Non-pigmented ciliary epithelial cell (primary cell): ENCODE measurements around a stretch of chr12.

DNA sequence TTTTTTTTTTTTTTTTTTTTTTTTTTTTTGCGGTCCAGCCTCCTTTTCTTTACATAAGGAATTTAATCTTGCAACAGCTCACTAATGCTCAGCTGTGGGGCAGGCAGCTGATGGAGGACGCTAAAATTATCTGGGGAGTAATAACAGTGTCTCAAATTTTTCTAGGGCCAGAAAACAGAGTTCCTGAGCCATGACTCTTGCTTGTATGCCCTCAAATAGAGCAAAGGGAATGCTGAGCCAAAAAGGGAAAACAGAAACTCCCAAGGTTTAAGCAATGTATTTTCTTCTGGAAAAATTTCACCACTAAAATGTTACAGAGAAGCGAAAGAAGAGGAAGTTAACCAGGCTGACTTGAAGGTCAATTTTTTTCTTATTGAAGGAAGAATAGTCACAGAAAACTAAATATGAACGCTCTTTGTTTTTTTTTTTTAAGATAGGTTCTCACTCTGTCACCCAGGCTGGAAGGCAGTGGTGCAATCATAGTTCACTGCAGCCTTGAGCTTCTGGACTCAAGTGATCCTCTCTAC, 41.3 kb downstream of the LIMA1 start:
- RRBS = no CpG with 5 or more reads among the region's 4 CpGs

DNA sequence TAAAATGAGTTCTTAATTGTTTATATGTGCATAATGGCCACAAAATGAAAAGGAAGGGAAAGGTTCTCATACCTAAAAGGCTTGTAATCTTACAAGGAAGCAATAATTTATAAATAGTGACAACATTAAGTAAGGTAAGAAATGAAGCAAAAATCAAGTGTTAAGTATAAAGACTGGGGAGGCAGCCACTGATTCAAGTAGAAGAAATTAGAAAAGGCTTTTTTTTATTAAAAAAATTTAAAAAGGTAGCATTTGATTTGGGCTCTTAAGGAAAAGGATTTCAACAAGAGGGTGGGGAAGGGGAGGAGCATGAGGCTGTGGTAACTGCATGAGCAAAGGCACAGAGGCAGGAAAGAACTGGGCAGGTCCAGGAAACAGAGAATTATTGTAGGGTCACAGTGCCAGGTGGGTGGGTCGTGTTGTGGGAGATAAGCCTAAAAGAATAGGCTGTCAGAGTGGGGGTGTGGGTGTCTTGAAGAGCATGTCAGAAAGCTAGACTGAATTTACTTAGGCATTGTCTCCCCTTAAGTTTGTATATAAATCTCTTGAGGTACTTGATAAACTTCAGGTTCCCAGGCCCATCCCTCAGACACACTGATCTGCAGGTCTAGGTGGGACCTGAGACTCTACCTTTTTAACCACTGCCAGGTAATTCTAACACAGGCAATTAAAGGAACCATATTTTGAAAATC, 7.8 kb downstream of the LIMA1 start:
- RRBS = no CpG with 5 or more reads among the region's 1 CpG

- RRBS = no CpG with 5 or more reads among the region's 16 CpGs
Observed at GRCh38 chr12:50282524-50283033, 741 bp downstream of the LIMA1 start.

- RRBS = no CpG with 5 or more reads among the region's 2 CpGs
Observed at GRCh38 chr12:50484874-50485248, 19.9 kb upstream of the DIP2B start.

DNA sequence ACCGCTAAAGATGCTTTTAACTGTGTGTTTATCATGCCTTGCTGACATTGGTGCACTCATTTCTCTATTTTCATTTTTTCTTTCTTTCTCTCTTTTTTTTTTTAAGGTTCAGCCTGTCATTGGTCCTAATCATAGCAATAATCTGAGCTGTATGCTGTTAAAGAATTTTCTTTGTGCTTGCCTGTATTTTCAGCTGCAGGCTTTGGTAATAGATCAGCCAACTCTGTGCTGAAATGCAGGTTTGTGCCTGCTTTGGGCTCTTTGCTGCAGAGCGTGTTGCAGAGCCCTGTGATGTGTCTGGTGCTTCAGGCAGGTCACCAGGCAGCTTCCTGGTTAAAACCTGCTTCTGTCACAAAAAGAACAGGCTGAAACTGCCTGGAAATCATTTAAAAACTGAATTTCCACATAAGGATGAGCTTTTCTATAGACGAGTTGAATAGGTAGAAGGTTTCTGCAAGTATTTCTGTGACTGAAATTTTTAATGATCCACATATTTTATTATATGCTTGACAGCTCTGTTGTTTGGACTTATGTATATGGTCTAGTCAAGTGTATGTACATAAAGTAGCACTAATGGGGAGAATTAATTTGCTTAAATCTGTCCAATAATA, 3.1 kb downstream of the DIP2B start:
- RRBS = no CpG with 5 or more reads among the region's 3 CpGs

DNA sequence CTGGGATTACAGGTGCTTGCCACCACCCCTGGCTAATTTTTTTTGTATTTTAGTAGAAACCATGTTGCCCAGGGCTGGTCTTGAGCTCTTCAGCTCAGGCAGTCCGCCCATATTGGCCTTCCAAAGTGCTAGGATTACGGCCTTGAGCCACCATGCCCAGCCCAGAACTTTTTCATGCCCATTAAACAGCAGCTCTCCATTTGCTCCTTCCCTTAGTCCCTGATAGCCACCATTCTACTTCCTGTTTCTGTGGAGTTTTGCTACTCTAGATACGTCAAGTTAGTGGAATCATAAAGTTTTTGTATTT, 14.8 kb downstream of the ATF1 start:
- RRBS = no CpG with 5 or more reads among the region's 3 CpGs

GRCh38 chr12:50922726-50923272, 2.0 kb upstream of the METTL7A start:
- RRBS = no CpG with 5 or more reads among the region's 3 CpGs

- RRBS = no CpG with 5 or more reads among the region's 6 CpGs
Observed at GRCh38 chr12:50987051-50987435, 34.7 kb downstream of the HIGD1C start.

- RRBS = no CpG with 5 or more reads among the region's 9 CpGs
Observed at GRCh38 chr12:51005112-51006167, 20.7 kb downstream of the SLC11A2 start.

DNA sequence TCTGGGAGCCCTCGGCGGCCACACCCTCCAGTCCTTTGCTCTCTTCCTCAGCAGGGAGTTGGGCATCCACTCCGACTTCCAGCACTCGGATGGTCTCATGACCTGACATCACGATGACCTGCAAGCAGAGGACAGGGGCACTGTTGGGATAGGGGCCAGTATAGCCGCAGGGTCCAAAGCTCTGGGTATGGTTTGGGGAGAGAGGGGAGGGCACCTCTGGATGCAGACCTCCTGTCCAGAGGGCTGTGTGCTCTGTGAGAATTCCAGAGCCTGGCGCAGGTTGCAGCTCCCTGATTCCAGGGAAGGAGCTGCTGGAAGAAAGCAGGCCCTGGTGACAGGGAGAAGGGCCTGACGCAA, 13.6 kb downstream of the POU6F1 start:
- RRBS = no CpG with 5 or more reads among the region's 8 CpGs

DNA sequence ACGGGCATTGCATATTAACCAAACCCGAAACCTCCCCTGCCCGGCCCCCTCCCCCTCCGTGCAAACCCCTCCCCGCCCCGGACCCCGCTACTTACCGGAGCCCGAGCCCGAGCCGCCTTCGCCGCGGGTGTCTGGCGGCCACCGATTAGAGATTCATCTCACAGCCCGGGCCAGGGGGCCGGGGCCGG, 421 bp downstream of the POU6F1 start:
- RRBS = 1% methylated on average over 10 of the region's 19 CpGs

DNA sequence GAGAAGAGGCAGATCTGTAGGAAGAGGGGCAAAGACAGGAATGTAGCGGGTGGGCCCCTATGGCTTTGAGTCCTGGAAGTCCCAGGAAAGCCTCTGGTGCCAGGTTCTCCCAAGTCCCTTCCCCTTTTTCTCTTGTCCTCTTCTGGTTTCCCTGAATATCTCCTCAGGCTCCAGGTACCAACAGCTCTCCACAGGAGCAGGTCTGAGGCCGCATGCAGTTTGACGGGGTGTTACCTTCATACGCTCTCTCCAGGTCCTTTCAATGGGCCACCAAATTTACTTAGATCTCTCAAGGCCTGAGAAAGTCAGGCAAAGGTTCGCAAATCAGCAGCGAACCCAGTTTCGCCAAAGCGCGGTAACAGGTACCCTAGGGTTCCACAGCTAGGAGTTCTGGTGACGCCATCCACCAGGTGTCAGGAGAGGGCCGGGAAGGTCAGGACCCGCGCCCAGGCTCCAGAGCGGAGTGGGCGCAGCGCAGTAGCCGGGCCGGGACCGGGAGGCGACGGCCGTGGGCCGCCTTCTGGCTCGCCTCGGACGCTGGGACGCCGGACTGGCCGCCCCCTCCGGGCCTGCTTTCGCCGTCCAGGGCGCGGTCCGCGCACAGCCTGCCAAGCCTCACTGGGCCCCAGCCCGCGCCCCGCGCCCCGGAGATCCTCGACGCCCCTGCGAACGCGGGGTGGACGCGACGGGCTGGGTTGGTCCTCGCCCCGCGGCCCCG, 753 bp downstream of the SMAGP start:
- RRBS = 2% methylated on average over 29 of the region's 53 CpGs

GRCh38 chr12:51353487-51354301, 7.2 kb upstream of the CELA1 start:
- RRBS = no CpG with 5 or more reads among the region's 9 CpGs

DNA sequence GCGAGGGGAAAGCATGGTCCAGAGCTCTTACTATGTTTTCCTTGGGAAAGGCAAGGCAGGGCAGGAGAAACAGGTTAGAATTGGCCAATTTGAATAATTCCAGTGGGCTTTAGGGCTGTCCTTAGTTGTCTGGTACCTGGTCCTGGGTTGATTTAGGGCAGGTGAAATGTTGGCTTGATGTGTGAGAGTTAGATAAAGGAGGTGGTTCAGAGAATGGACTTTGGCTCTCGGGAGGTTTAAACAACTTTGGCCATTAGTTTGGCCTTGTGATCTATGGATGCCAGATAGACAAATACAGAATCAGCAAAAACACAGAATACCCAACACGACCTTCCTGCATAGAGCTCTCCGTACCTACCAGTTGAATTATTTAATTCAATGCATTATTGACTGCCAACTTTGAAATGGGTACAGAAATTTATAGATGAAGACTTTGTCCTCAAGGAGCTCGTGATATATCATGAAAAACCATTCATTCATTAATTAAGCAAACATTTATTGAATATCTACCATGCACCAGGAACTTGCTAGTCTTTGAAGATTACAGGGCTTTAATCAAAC, 35.1 kb downstream of the SCN8A start:
- RRBS = no CpG with 5 or more reads among the region's 5 CpGs

GRCh38 chr12:51752492-51752778, 62.3 kb downstream of the TMDD1 start:
- RRBS = no CpG with 5 or more reads among the region's 1 CpG

DNA sequence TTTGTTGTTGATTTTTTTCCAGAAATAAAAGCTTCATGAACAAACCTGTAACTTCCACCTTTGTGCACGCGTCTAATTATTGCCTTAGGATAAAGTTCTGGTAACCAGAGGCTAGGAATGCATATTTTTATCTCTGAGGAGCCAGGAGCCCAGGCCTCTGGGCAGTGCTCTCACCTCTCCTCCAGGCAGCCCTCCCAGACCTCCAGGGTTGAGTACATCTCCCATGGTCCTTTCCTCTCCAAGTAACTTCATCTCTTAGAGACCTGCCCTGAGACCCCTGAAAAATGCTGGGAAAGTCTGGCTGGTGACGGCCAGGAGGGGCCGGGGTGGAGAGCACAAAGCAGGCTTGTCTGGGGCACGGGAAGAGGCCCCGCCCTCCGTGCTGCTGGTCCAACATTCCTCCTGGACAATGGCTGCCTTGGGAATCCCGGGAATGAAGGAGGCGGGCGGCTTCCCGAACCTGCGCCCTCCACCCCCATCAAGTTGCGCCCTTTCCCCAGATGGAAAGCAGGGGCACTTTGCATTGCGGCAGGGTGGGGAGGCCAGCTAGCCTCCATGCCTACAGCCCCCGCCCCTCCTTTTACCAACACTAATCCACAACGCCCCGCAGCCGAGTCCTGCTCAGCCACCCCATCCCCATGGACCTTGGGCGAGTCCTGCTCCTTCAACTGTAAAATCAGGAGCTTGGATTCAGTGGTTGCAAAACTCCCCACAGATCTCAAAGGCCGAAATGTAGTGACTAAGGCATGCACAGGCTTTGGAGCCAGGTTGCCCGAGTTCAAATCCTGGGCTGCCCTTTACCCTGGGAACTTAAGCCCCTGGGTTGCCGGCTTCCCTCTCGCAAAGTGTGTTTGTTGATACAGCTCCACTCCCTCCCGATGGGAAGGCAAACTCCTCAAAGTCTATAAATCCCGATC, 7.4 kb upstream of the FIGNL2 start:
- RRBS = 0% methylated on average over 2 of the region's 25 CpGs

- RRBS = no CpG with 5 or more reads among the region's 5 CpGs
Observed at GRCh38 chr12:51924603-51925275, 17.4 kb downstream of the ACVRL1 start.

GRCh38 chr12:51954705-51955331, 3.3 kb downstream of the ACVR1B start:
- RRBS = no CpG with 5 or more reads among the region's 6 CpGs

DNA sequence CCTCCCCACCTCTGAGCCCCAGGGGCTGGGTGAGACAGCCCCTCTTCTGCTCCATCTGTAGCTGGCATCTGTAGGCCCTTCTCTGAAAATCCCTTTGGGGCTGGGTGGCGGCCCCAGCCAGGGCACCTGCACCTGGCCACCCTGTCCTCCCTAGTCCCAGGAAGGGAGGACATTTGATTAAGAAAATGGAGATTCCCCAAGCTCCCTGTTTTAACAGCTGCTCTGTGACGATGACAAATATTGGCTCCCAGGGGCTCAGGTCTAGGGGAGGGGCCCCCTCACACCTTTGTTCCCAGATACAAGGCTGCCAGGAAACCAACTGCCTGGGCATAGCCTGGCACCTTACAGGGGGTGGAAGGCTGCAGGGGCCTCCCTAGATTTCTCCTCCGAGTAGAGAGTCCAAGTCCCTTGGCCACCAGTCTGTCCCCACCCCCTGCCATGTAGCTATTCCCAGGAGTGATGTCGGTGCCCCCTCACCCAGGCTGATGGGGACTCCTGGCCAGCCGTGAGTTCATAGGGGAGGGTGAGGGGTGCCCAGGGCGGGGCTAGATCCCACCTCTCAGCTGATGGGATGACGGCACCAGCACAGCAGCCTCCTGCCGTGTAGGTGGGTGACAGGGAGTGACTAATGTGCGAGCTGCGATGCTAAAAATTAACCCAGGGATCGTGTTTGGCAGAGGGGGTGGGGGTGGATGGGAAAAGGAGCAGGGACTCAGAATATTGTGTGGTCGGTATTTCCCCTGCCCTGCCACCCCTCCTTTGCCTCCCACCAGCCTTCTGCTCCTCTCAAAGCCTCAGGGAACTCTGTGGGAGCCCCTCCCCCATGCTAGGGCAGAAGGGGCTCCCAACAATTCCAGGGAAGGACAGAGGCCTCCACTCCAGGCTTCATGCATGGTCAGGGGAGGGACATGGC, 12.2 kb downstream of the TAMALIN start:
- RRBS = no CpG with 5 or more reads among the region's 12 CpGs

- RRBS = no CpG with 5 or more reads among the region's 8 CpGs
Observed at GRCh38 chr12:52032277-52032749, 18.9 kb upstream of the NR4A1 start.